Lower leg skin (tissue), 2 donors: ENCODE data around the genes HDLBP and D2HGDH.

GRCh38 chr2:241104014-241104294, 1.9 kb upstream of the MTERF4 start:
- PRO-cap: no peak
- RAMPAGE, long total RNA, 2 experiments: no peak in any of the 2 experiments

DNA sequence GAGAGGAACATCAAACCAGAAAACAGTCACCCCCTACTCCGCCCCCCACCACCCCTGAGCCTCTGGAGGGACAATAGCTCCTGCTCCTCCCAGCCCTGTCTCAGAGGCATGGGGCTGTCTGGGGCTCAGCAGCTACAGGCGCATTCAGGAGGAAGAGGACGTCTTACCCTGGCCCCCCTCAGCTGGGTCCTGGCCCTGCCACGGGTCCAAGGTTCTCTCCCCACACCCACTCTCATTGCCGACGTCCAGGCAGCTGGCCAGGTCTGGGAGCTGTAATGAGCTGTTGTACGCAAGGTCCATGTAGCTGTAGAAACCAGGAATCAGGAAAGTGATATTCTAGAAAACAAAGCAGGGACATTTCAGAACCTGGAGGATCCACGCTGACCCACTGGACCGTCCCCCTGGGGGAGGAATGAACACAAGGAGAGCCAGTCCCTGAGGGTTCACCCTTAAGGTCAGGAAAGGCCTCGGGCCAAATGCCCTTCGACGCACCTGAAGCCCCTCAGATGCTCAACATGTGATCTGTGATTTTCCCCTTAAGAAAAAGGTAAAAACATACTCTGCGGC, 13.5 kb downstream of the PASK start:
- PRO-cap: no peak
- RAMPAGE, long total RNA, 2 experiments: no peak in any of the 2 experiments

DNA sequence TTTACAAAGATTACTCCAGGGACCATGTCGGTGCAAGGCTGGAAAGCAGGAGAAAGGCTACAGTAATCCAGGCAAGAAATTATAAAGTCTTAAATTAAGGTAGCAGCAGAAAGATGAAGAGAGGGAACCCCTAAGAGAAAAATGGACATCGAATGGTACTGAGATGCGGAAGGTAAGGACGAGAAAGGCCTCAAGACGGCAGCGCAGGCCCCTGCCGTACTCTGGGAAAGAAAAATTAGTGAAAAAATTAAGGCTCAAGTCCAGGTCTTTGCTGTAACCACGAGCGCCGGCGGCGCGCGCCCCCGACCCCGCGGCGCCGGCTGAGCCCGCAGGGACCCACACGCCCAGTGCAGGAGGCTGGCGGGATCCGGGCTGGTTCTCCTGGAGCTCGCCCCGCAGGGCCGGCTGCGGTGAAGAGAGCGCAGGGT, 584 bp downstream of the PASK start:
- PRO-cap: no peak
- RAMPAGE, long total RNA, 2 experiments: no peak in any of the 2 experiments

- PRO-cap: no peak
- RAMPAGE, long total RNA, 2 experiments: no peak in any of the 2 experiments
Measured at GRCh38 chr2:241242362-241242776, 53.9 kb downstream of the ANO7 start.

- PRO-cap: bidirectional peak, plus-strand start at chr2:241315935, minus-strand start at chr2:241315698
- RAMPAGE, long total RNA, 2 experiments: start-site peak on the minus strand in 2 of 2 experiments, at chr2:241315651-241315676 at its widest, 49 to 143 reads per replicate
Measured at GRCh38 chr2:241315597-241315826, at the start of gene HDLBP. TSS of gene HDLBP (minus strand) at chr2:241315672.

GRCh38 chr2:241334910-241335325, 19.2 kb downstream of the SEPTIN2 start:
- PRO-cap: no peak
- RAMPAGE, long total RNA, 2 experiments: no peak in any of the 2 experiments

GRCh38 chr2:241337173-241337968, 18.7 kb upstream of the FARP2 start:
- PRO-cap: no peak
- RAMPAGE, long total RNA, 2 experiments: no peak in any of the 2 experiments

DNA sequence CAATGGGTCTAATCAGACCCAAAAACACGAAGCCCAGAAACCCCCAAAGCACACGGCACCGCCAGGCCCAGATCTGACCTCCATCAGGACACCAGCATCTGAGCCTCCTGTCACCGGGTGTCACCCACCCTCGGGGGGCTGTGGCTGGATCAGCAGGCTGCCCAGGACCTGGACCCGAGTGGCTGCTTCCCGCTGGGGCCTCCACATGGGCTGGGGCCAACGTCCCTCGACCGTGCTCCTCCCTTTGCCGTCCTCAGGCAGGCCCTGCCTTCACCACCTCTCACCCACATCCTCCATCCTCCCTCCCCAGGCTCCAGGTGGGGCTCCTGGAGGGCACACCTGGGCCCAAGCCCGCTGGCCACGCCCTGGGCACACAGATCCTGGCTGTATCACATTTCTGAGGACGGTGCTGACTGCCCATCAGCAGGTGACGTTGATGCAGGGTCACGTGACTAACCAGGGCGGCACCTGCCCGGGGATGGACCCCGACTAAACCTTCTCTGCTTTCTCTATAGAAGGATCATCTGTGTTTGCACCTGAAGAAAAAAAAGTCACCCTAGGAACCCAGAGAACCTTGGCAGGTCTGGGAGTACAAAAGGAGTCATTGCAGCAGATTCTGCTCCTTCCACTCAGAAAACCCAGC, 11.4 kb downstream of the STK25 start:
- PRO-cap: no peak
- RAMPAGE, long total RNA, 2 experiments: no peak in any of the 2 experiments

GRCh38 chr2:241499814-241500512, 8.4 kb downstream of the STK25 start:
- PRO-cap: unidirectional peak, minus-strand start at chr2:241500034
- RAMPAGE, long total RNA, 2 experiments: no peak in any of the 2 experiments

GRCh38 chr2:241547217-241547766, 11.3 kb upstream of the BOK start:
- PRO-cap: no peak
- RAMPAGE, long total RNA, 2 experiments: no peak in any of the 2 experiments

- PRO-cap: no peak
- RAMPAGE, long total RNA, 2 experiments: no peak in any of the 2 experiments
Measured at GRCh38 chr2:241675983-241676461, 10.6 kb downstream of the DTYMK start.

- PRO-cap: bidirectional peak, plus-strand start at chr2:241734630, minus-strand start at chr2:241734481
- RAMPAGE, long total RNA, 2 experiments: no peak in any of the 2 experiments
Measured at GRCh38 chr2:241734536-241734754, at the start of gene D2HGDH. TSS of gene D2HGDH (plus strand) at chr2:241734630.

DNA sequence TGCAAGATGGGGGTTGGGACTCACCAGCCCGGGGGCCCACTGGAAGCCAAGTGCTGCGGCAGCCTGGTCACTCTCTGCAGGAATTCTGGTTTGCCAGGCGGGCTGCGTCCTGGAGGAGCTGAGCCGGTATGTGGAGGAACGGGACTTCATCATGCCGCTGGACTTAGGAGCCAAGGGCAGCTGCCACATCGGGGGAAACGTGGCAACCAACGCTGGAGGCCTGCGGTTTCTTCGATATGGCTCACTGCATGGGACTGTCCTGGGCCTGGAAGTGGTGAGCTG, 9.1 kb downstream of the D2HGDH start:
- PRO-cap: no peak
- RAMPAGE, long total RNA, 2 experiments: no peak in any of the 2 experiments

GRCh38 chr2:241771163-241772112, 5.2 kb upstream of the GAL3ST2 start:
- PRO-cap: no peak
- RAMPAGE, long total RNA, 2 experiments: no peak in any of the 2 experiments

DNA sequence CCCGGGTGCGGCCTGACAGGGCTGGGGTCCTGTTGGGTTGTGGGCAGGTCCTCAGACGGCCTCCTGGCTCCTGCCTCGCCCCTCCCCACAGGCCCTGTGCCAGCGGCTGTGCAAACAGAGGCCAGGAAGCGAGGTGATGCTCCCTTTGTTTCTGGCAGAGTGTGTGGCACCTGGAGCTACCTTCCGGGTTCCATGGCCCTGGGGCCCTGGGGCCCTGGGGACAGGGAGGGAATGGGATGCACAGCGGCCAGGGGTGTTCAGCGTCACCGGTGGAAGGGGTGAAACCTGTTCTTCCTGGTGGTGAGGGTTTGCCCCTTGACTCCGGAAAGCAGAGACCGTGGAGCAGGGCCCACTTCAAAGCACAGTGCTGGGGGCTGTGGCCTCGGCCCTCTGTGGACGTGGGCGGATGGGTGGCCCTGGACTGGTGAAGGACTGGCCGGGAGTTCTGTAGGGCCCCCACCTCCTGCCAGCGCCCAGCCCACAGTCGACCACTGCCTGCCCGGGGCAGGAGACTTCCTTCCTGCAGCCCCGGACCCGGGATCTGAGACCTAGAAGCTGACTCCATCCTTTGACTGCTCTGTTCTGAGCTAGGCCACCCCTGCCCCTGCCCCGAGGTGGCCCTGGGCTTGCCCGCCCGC, 2.6 kb upstream of the GAL3ST2 start:
- PRO-cap: no peak
- RAMPAGE, long total RNA, 2 experiments: no peak in any of the 2 experiments

GRCh38 chr2:241777039-241777786, 591 bp downstream of the GAL3ST2 start:
- PRO-cap: no peak
- RAMPAGE, long total RNA, 2 experiments: no peak in any of the 2 experiments

DNA sequence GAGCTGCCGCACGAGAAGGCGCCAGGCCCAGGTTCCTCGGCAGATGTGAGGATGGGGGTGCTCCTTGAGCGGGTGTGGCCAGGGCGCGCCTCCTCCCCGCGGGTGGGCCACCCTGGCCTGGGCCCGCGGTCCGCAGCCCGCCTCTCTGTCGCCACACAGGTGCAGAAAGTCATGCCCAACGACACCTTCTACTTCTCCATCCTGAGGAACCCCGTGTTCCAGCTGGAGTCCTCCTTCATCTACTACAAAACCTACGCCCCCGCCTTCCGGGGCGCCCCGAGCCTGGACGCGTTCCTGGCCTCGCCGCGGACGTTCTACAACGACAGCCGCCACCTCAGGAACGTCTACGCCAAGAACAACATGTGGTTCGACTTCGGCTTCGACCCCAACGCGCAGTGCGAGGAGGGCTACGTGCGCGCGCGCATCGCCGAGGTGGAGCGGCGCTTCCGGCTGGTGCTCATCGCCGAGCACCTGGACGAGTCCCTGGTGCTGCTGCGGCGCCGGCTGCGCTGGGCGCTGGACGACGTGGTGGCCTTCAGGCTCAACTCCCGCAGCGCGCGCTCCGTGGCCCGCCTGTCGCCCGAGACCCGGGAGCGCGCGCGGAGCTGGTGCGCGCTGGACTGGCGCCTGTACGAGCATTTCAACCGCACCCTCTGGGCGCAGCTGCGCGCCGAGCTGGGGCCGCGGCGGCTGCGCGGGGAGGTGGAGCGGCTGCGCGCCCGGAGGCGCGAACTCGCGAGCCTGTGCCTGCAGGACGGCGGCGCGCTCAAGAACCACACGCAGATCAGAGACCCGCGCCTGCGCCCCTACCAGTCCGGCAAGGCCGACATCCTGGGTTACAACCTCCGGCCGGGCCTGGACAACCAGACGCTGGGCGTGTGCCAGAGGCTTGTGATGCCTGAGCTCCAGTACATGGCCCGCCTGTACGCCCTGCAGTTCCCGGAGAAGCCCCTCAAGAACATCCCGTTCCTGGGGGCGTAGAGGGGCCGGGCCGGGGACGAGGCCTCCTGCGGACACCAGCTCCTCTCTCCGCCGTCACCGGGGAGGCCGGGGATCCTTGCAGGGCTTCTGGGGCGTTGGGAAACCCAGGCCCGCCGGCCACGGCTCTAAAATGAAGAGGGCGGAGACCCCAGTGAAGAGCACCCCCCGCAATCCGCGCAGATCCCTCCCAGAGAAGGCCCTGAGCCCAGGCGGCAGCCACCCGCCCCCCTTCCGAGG, 5.4 kb upstream of the NEU4 start:
- PRO-cap: bidirectional peak, plus-strand start at position 752 of the sequence, minus-strand start at position 601 of the sequence
- RAMPAGE, long total RNA, 2 experiments: no peak in any of the 2 experiments

- PRO-cap: no peak
- RAMPAGE, long total RNA, 2 experiments: no peak in any of the 2 experiments
Measured at GRCh38 chr2:241804417-241805347, 4.3 kb upstream of the NEU4 start.

DNA sequence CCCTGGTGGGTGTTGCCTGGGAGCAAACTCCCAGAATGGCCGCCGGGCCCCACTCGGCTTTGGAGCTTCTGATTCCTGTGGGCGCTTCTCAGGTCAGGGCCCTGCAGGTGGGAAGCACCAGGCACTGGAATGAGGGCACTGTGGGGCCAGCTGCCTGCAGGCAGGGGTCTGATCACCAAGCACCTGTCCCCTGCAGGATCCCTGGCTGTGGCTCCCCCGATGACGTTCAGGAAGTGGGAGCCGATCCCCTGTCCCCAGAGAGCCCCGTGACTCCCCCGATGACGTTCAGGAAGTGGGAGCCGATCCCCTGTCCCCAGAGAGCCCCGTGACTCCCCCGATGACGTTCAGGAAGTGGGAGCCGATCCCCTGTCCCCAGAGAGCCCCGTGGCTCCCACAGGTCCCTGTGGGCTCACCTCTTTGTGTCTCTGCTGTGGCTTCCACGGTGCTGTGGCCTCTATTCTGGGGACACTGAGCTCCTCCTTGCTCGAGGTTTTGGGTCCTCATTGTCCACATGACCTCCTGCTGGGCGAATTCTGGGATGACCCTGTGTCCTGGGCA, 4.7 kb downstream of the NEU4 start:
- PRO-cap: no peak
- RAMPAGE, long total RNA, 2 experiments: no peak in any of the 2 experiments

- PRO-cap: bidirectional peak, plus-strand start at chr2:241844123, minus-strand start at chr2:241843960; bidirectional peak, plus-strand start at chr2:241844357, minus-strand start at chr2:241844229
- RAMPAGE, long total RNA, 2 experiments: no peak in any of the 2 experiments
Measured at GRCh38 chr2:241843735-241844692, 14.7 kb downstream of the PDCD1 start.